Skeletal muscle satellite cell (primary cell): ENCODE data around the genes IGLL1 and SLC2A11.

GRCh38 chr22:23213443-23214373 lies 33.4 kb downstream of the BCR start:
- CAGE, long polyA plus RNA: no peak

GRCh38 chr22:23292226-23292981 lies 112.1 kb downstream of the BCR start:
- CAGE, long polyA plus RNA: no peak

- CAGE, long polyA plus RNA: no peak
Observed at GRCh38 chr22:23533226-23533718, 46.8 kb downstream of the IGLL1 start.

DNA sequence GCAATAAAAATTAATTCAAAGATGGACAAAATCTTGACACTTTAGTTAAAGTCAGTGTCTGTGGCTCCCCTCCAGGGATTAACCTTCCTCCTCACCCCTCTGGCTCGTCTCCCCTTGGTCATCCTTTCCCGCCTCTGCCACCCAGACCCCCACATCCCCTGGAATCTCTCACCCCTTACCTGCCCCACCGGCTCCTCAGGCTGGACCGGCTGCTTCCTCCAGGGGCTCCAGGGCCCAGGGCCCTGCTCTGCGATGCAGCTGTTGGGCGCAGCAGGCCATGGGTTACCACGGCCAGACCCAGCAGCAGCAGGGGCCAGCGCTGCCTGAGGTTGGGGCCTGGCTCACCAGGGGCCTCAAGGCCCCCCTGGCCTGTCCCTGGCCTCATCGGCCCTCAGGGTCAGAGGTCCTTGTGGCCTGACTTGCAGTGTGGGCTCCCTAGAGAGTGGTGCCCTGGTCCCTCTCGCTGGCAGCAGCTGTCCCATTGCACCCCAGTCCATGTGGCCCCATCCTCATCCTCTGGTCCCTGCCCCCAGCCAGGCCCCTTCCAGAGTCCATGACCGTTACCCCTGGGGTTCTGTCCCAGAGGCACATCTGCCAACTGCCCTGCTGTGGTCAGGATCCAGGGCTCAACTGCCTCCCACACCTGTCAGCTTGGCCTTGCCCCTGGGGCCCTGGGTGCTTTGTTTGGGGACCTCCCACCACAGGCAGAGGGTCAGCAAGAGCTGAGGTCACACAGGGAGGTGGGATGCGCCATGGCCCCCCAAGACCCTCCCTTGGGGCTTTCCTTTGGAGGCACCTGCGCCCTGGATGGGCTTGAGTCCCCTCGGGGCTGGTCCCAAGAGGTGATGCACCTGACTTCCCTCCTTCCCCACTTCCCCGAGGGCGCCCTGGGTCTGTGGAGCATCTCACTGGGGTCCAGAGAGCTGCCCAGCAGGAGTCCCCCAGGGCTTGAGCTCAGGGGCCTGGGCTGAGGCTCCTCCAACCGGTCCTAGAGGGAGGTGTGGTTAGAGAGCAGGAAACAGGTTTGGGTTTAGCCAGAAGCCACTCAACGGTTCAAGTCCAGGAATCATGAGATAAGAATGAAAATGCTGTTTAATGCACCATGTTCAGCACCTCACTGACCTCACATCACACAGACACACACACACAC lies at the start of gene IGLL1:
IGLL1 (minus strand) TSS at position 485 of the 1,150 bp plus-strand sequence.
- CAGE, long polyA plus RNA: no peak

GRCh38 chr22:23786263-23786604 lies 532 bp upstream of the SMARCB1 start:
- CAGE, long polyA plus RNA: no peak

DNA sequence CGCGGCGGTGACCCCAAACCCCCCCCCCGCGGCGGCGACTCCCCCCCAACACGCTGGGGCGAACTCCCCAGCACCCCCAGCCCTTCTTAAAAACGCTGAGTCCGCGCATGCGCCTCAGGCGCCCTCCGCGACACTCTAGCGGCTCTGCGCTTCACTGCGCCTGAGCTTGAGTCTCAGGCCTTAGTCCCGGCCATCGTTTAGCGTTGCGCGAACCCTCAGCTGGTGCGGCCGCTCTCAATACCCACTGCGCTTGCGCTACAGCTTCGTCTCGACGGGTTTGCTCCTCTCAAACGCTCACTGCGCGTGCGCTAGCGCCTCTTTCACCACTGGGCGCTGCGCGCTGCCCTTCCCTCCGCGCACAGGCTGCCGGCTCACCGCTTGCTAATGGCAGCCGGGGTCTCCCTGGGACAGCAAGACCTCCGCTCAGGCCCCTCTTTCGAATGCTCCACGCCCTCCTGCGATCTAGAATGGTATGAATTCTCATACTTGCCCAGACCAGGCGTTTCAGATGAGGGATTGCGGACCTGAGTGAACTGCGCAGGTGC lies at the start of gene SLC2A11:
SLC2A11 (plus strand) TSS at position 316 of the 545 bp plus-strand sequence.
- CAGE, long polyA plus RNA: no peak

DNA sequence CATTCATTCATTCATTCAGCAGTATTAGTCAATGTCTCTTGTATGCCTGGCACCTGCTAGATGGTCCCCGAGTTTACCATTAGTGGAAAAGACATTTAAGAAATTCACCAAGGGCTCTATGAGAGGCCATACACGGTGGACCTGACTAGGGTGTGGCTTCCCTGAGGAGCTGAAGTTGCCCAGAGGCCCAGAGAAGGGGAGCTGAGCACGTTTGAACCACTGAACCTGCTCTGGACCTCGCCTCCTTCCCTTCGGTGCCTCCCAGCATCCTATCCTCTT lies 676 bp upstream of the MIF start:
- CAGE, long polyA plus RNA: no peak

GRCh38 chr22:23906727-23907703 lies 12.8 kb downstream of the MIF start:
- CAGE, long polyA plus RNA: no peak

GRCh38 chr22:23970536-23971262 lies 3.5 kb downstream of the DDT start:
- CAGE, long polyA plus RNA: no peak

DNA sequence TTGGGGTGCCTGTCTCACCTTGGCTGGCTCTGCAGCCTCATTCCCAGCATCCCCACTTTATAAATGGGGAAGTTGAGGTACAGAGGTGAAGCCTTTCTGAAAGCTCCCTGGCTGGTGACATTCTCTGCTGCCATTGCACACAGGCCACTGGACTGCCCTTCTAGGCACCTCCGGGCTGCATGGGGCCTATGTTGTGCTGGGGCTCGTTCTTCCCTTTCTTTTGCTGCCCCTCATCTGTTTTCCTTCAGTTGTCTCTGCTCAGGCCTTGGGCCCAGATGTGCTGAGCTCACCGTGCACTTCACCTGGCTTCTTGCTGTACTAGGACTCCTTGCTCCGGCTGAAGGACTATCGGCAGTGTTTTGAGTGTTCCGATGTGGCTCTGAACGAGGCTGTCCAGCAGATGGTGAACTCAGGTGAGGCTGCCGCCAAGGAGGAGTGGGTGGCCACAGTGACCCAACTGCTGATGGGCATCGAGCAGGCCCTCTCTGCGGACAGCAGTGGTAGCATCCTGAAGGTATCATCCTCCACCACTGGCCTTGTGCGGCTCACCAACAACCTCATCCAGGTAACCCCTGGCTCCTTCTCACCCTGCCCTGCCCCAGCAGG lies 59.5 kb downstream of the CABIN1 start:
- CAGE, long polyA plus RNA: no peak

GRCh38 chr22:24154033-24154474 lies 27.2 kb upstream of the SUSD2 start:
- CAGE, long polyA plus RNA: no peak

- CAGE, long polyA plus RNA: no peak
Observed at GRCh38 chr22:24162327-24162915, 18.9 kb upstream of the SUSD2 start.

DNA sequence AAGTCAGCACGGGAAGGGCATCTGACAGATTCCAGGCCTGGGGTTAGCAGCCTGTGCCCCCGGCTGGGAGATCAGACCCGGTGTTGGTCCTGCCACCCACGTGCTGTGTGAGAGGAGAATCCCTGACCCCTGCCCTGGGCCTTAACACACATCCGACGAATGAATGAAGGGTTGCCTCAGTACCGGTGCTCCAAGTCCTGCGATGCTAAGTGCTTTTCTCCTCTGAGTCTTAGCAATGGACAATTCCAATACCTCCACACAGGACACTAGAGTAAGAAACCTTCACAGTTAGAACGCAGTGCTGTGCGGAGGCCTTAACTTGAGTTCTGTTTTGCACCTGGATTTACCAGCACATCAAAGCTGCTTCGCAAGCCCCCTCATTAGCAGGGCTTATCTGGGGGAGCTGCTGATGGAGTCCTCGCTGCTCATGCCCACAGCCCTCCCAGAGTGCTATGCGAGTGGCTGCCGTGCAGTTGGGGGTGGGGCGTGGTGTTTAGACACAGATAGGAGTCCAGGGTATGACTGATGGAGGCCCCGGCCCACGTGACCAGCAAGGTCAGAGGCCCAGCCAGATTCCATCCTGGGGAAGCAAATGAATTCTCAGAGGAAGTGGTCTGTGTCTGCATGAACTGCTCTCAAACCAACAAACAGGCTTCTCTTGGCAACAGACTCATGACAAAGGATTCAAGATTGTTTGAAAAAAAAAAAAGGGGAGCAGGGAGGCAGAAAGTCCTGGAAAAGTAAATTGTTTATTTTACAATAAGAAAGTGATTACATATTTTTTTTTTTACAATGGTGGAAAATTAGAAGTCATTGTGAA lies 6.4 kb upstream of the SPECC1L start:
- CAGE, long polyA plus RNA: no peak

DNA sequence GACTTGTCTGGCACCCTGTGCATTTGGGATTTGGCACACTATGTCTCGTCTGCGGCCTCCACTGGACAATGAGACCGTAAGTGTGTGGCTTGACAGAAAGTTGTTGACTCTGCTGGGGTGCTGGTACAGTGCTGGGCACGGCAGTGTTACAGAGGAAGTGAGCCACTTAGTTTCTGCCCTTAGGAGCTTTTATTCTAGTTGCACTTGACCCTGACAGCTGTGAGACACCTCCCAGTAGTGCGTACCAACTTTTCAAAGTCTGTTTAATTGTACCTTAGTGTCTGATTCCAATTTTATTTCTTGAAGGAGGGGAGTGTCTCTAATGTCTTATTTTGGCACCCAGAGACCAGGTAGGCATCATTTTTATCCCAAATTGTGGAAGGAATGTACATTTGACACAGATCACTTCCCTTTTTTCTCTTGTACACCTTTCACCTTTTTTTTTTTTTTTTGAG lies 4.5 kb downstream of the SPECC1L start:
- CAGE, long polyA plus RNA: no peak

- CAGE, long polyA plus RNA: no peak
Observed at GRCh38 chr22:24289625-24289987, 19.0 kb downstream of the SPECC1L start.

GRCh38 chr22:24322345-24323046 lies 51.9 kb downstream of the SPECC1L start:
- CAGE, long polyA plus RNA: no peak

DNA sequence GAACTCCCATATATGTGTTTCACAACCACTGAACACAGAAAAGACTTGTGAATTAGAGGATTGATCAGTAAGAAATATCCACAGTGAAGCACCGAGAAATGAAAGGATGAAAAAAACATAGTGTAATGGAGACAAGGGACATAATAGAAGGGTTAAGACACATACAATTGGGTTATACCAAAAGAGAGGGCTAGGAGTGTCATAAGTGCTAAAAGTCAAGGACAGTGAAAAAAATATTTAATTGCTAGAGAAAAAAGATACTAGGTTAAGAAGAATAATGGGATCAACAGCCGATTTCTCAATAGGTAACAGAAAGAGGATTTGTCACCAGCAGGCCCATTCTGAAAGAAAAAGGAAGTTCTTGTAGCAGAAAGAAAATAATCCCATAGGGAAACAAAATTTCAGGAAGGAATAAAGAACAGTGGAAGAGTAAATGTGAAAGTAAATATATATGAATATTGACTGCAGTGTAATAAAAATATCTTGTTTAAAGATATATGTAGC lies 43.4 kb upstream of the ADORA2A start:
- CAGE, long polyA plus RNA: no peak

DNA sequence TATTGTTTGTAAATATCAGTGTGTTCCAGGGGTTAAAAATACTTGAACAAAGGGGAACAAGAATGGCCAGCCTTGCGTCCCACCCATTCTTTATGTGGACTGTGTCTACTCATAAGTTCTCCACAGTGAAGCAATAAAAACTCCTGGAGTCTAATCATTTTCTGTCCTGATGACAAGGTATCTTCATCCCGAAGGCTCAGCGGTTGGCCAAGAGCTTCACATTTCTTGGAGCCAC lies 36.9 kb upstream of the ADORA2A start:
- CAGE, long polyA plus RNA: no peak

DNA sequence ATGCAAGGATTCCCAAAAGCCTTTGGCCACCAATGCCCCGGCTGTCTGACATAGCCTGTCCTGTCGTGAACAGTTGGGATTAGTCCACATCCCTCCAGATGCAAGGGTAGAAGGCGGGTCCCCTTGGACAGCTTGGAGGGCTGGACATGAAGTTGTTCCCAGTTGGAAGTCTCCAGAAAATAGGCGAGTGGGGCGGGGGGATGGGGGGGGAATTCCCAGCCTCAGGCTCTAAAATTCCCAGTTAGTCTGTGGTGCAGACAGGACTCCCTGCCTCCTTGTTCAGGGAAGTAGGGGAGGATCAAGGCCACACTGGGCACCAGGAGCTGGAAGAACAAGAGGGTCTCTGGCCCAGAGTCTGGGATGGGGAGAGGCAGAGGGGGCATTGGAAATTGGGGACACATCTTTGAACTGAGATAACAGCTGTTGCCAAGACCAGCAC lies 5.2 kb upstream of the ADORA2A start:
- CAGE, long polyA plus RNA: no peak

DNA sequence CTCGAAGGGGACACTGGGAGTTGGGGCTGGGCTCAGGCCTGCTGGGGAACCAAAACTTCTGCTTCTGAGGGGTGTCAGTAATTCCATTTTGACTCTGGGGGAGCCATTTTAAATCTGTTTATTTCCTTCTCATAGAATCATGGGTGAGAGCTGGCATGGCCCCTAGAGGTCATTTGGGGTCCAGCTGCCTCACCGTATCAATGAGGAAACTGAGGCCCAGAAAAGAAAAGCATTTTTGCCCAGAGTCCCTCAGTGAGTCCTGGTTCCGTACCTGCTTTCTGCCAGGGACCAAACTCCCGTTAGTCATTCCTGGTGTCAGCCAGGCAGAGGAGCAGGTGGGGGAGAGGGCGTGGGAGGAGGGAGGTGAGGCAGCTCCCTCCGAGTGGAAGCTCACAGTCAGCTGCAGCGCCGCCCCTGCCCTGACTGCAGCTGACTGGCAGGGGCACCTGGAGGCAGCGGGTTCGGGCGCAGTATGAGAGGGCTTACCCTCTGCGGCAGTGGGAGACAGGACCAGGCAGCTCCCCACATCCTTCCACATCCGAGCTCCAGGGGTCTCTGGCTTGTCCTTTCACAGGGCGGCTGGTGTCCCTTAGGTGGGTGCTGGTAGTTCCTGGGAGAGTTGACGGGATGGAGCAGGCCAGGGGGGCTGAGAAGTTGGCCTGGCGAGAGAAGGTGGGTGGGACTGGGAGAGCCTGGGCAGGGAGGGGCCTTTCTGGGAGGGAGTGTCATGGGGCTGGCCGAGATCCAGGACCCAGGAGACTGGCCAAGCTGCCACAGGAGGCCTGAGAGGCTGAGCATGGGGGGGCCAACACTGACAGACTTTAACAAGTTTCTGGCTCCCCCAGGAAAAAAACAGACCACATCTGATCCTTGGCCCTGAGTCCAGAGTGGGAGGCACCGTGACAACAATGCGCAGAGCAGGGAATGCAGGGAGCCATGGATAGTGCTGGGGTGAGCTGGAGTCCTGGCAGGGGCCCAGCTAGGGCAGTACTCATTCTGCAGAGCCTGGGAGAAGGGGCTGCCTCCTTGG lies 4.7 kb downstream of the ADORA2A start:
- CAGE, long polyA plus RNA: no peak